Endometrial microvascular endothelial cells (primary cell): ENCODE measurements around the gene BORA.

- RAMPAGE, long total RNA: no peak
Observed at GRCh38 chr13:57286349-57286886, 119.4 kb downstream of the PRR20E start.

DNA sequence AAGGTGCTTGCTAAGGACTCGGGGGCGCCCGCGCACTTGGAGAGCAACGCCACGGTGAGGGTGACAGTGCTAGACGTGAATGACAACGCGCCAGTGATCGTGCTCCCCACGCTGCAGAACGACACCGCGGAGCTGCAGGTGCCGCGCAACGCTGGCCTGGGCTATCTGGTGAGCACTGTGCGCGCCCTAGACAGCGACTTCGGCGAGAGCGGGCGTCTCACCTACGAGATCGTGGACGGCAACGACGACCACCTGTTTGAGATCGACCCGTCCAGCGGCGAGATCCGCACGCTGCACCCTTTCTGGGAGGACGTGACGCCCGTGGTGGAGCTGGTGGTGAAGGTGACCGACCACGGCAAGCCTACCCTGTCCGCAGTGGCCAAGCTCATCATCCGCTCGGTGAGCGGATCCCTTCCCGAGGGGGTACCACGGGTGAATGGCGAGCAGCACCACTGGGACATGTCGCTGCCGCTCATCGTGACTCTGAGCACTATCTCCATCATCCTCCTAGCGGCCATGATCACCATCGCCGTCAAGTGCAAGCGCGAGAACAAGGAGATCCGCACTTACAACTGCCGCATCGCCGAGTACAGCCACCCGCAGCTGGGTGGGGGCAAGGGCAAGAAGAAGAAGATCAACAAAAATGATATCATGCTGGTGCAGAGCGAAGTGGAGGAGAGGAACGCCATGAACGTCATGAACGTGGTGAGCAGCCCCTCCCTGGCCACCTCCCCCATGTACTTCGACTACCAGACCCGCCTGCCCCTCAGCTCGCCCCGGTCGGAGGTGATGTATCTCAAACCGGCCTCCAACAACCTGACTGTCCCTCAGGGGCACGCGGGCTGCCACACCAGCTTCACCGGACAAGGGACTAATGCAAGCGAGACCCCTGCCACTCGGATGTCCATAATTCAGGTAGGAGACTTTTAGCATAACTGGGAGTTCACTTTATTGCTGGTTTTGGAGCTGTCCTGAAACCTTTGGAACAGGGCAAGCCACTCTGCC, 3.0 kb downstream of the PCDH17 start:
- RAMPAGE, long total RNA: no peak

GRCh38 chr13:59230324-59230891, 933.3 kb downstream of the DIAPH3 start:
- RAMPAGE, long total RNA: no peak

DNA sequence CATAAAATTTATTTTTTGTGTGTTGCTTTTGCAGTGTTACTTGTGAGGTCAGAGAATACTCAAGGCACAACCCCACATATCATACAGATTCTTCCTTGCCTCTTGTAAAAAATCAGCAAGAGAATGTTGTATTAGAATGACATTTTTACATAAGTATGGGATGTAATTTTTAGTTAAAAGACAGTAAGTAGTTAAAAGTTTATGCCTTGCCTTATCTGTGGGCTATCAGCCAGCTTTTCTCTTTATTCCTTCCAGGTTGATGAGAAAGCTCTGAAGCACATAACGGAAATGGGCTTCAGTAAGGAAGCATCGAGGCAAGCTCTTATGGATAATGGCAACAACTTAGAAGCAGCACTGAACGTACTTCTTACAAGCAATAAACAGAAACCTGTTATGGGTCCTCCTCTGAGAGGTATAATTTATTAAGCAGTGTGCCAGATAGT, 112.5 kb downstream of the TDRD3 start:
- RAMPAGE, long total RNA: no peak

- RAMPAGE, long total RNA: no peak
Observed at GRCh38 chr13:60572316-60572729, 175.3 kb downstream of the TDRD3 start.

DNA sequence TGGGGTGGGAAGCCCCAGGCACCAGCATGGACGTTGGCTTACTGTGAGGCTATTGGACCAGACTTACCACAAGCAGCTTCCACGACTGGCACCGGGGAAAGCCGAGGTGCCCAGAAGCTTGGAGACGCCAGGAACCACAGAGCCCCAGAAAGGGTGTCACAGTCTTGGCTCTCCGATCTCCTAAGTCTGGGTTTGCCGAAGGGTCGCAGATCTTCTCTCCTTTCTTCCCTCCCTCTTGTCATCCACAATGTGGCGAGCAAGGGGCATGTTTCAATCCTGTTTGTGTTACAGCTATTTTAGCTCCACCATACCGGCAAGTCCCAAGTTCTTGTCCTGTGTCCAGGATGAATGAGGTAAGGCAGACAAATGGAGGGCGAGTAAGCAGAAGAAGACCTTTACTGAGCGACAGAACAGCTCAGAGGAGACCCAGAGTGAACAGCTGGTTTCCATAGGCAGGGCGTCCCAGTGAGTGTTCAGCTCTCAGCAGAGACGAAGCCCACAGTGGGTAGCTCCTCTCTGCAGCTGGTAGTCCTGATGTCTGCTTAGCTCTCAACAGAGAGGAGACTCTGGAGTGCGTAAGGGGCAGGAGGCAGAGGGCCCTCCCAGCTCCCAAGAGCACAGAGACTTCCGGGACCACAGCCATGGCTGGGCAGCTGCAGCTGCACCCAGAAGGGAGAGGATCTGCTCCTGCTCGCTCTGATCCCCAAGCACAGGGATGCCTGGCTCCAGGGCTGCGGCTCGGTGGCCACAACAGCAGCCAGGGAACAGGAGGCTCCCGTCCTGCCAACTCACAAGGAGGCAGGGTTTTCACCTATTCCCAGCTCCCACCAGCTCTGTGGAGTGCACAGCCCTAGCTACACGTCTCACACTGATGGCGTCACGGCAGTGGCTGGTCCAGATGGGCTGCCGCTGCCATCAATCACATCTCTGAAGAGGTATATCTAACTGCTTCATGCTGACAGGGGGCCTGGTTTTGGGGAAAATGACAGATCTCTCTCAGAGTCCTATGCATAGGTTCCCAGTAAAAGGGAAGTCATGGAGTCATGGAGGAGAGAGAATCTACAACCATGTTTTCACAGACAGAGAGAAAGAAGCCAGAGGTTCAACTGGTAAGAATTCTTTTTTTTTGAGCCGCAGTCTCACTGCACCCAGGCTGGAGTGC, 242.7 kb upstream of the ENSG00000285566 start:
- RAMPAGE, long total RNA: no peak

GRCh38 chr13:64078640-64078934, 245.7 kb upstream of the ENSG00000285566 start:
- RAMPAGE, long total RNA: no peak

GRCh38 chr13:67120952-67121447, 109.1 kb downstream of the PCDH9 start:
- RAMPAGE, long total RNA: no peak

- RAMPAGE, long total RNA: no peak
Observed at GRCh38 chr13:69650510-69650988, 457.7 kb downstream of the KLHL1 start.

DNA sequence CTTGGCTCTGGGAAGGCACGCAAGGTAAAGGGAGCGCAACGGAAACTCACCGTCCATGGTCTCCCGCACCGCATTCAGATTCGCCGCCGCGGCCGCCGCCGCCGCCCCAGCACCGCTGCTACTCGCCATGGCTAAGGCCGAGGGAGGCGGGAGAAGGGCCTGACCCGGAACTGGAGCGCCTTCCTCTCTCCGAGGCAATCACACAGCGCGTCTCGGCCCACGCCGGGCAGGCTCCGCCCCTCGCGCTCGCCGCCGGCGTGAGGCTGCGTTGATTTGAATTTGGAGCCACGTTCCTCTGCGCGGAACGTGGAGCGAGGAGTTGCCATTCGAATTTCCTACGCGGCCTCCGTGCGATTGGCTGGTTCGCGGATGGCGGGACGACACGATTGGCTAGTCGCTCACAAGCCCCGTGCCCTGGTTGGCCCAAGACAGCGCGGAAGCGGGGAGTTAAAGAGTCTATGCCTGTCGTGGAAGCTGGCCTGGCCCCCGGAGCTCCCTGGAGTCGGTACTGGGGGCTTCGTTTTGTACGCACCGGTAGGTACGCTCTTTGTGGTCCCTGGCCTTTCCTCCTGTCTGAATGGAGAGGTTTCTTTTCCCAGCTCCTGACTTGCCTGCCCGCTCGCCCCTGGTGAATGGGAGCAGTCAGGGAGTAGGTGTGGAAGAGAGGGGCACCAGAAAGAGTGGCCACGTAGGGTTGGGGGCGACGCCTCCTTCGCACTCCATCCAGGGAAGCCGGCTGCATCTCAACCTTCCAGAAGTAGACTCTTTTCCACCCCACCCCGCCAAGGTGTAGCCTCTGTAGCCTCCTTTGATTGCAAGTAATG, at the start of gene BORA:
Gene BORA, plus strand, starts transcription at position 450 of the 824 bp plus-strand sequence.
- RAMPAGE, long total RNA: start-site peak on the minus strand centred at position 196 of the sequence, 139 bp wide, 376 and 408 reads in 2 replicates; start-site peak on the plus strand centred at position 483 of the sequence, 13 bp wide, 32 and 37 reads in 2 replicates

GRCh38 chr13:72980022-72980400, 78.8 kb upstream of the KLF5 start:
- RAMPAGE, long total RNA: no peak

- RAMPAGE, long total RNA: no peak
Observed at GRCh38 chr13:73294165-73294515, 235.3 kb downstream of the KLF5 start.

GRCh38 chr13:73325842-73326404, 267.1 kb downstream of the KLF5 start:
- RAMPAGE, long total RNA: no peak

DNA sequence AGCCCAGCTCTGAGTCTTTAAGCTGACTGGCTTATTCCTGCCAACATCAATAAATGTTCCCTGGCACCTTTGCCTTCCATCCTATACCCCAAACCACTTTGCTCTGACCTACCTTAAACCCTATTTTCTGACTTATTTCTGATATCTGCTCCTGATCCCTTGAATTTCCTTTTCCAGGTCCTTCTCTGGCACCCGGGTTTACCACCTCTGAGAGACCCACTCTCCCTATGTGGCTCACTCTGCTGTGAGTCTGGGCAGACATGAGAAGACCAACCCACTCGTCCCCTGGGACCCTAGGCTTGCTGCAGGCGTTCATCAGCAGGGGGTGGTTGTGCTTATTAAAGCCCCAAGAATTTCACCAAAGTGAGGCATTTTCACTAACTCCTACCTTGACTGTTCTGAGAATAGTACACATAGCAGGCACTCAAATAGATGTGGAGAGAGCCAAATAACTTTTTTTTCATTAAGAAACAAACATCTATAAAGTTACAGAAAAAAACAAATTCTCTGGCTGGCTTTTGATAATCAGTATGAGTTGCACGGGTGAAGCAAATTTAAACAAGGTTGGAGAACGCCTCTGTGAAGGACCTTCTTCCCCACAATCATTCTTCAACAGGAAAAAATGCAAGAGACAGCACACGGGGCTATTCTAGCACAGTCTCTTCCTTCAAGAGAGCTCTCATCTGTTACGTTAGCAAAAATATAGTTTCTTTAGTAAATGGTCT, 855.4 kb downstream of the KLF5 start:
- RAMPAGE, long total RNA: no peak

GRCh38 chr13:73984947-73985569, 926.3 kb downstream of the KLF5 start:
- RAMPAGE, long total RNA: no peak

DNA sequence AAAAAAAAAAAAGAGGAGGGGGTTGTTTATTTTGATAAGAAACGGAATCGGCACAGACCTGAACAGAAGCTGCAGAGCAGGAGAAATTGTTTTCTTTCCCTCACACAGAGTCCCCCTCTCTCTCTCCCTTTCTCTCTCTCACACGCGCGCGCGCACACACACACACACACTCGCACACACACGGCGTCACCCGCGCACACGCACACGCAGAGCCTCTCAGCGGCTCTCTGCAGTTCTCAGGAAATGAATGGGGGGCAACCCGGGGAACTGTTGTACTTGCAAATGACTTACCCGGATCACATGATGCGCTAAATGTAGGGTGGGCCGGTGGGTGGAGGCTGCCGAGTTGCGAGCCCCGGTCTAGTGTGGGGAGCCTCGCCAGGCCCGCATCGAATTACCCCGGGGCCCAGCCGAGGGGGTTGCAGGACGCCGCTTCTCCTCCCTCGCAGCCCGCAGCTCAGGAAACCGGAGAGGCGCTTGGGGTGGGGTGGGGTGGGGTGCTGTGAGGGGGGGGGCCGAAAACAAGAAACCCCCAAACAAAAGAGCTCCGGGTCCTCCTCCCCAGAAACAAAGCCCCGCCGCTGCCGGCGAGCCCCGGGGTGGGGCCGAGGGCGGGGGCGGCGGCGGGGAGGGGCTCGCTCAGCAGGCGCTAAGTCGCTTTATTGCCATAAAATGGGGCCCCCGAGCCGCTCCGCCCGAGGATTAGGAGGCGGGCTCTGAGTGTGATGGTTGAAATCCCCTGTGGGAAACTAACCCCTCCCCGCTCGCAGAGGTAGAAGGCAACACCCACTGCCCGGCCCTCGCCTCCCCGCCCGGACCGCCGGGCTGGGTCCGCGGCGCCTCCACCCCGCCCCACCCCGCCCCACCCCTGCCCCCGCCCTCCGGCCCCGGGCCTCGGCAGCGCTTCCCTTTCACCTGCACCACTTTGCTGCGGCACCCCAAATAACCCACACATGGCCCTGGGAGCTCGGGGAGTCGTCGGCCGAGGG, 1075.2 kb downstream of the KLF5 start:
- RAMPAGE, long total RNA: no peak

GRCh38 chr13:74136099-74136889, 1077.5 kb downstream of the KLF5 start:
- RAMPAGE, long total RNA: no peak

GRCh38 chr13:74162201-74162668, 1103.4 kb downstream of the KLF5 start:
- RAMPAGE, long total RNA: no peak

DNA sequence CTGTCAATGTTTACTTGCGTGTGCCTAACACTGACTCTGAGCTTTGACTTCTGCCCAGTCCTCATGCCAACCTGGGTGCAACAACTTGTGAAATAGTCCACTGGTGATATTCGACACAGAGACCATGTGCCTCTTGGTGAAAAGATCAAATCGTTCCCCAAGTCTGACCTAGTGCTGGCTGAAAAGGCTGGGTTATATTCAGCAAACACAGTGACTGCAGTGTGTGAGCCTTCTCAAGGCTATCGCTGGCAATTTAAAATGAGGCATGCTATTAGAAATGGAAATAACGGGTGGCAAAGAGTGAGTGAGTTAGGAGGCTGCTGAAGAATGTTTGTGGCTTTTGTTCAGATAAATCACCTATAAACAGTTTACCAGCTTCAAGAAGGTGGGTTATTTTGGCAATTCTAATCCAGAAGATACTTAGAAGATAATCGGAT, 1109.6 kb downstream of the KLF5 start:
- RAMPAGE, long total RNA: no peak

- RAMPAGE, long total RNA: no peak
Observed at GRCh38 chr13:74575647-74576243, 906.2 kb downstream of the TBC1D4 start.